Panc1 (cell line): ENCODE results near the genes GPR85, PPP1R3A and TFEC.

- RRBS, 2 experiments: no CpG with 5 or more reads among the region's 4 CpGs
These were observed 5.7 kb downstream of the DNAJB9 start for GRCh38 chr7:108575004-108576074.

DNA sequence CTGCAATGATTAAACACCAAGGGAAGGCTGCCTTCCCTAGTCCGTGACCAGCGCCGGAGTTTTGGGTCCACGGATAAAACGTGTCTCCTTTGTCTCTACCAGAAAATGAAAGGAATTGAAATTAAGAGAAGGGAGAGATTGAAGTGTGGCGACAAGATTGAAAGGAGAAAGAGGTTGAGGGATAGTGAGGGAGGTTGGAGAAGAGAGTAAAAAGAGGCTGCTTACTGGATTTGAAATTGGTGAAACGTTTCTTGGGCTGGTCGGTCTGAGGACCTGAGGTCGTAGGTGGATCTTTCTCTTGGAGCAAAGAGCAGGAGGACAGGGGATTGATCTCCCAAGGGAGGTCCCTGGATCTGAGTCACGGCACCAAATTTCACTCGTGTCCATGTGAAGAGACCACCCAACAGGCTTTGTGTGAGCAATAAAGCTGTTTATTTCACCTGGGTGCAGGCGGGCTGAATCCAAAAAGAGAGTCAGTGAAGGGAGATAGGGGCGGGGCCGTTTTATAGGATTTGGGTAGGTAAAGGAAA lies 1027.2 kb downstream of the DNAJB9 start:
- RRBS, 2 experiments: no CpG with 5 or more reads among the region's 14 CpGs

GRCh38 chr7:110084428-110084812 lies 1006.5 kb upstream of the LRRN3 start:
- RRBS, 2 experiments: no CpG with 5 or more reads among the region's 2 CpGs

- RRBS, 2 experiments: no CpG with 5 or more reads among the region's 8 CpGs
These were observed 404.3 kb upstream of the LRRN3 start for GRCh38 chr7:110686322-110687344.

DNA sequence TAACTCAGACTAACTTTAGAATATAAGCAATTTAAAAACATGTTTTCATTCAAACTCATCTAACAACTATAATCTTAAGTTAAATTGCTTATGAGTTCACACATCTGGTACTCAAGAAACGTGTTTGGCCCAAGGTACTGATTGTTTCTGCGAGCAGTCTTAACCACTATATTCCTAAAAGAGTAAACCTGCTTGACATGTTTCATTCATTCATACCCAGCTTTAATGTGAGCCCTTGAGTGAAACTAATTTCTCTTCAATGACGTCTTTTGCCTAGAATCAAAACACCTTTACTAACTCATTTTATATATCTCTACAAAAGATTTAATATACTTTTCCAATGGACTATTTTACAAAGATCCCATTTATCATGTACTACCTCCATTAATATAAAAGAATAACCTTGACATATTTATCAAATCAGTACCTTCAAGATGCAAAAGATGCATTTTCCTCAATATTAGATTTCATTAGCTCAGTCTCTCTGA lies 38.6 kb downstream of the IMMP2L start:
- RRBS, 2 experiments: no CpG with 5 or more reads among the region's 3 CpGs

- RRBS, 2 experiments: no CpG with 5 or more reads among the region's 9 CpGs
These were observed 1.1 kb downstream of the IFRD1 start for GRCh38 chr7:112451429-112451739.

GRCh38 chr7:112464250-112464561 lies 13.9 kb downstream of the IFRD1 start:
- RRBS, 2 experiments: no CpG with 5 or more reads among the region's 2 CpGs

DNA sequence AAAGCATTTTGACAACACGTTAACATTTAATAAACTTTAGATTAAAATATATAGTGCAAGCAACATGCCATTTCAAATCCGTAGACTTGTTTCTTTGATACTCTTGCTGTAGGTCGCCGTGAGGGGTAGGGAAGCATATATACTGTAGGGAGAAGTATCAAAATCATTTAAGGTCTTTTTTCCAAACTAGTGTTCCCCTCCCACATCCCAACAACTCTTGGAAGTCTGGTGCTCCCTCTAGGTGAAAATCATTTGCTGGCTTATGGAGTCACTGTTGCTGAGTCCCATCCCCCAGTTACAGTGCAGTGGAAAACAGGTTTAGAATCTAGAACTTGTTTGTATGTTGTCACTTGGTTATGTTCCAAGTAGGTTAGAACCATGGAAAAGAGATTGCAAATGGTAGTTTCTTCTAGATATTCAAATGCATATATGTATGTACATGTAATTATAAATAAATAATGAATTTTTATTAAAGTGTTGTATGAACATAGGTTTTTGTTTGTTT lies 4.0 kb upstream of the LSMEM1 start:
- RRBS, 2 experiments: no CpG with 5 or more reads among the region's 4 CpGs

DNA sequence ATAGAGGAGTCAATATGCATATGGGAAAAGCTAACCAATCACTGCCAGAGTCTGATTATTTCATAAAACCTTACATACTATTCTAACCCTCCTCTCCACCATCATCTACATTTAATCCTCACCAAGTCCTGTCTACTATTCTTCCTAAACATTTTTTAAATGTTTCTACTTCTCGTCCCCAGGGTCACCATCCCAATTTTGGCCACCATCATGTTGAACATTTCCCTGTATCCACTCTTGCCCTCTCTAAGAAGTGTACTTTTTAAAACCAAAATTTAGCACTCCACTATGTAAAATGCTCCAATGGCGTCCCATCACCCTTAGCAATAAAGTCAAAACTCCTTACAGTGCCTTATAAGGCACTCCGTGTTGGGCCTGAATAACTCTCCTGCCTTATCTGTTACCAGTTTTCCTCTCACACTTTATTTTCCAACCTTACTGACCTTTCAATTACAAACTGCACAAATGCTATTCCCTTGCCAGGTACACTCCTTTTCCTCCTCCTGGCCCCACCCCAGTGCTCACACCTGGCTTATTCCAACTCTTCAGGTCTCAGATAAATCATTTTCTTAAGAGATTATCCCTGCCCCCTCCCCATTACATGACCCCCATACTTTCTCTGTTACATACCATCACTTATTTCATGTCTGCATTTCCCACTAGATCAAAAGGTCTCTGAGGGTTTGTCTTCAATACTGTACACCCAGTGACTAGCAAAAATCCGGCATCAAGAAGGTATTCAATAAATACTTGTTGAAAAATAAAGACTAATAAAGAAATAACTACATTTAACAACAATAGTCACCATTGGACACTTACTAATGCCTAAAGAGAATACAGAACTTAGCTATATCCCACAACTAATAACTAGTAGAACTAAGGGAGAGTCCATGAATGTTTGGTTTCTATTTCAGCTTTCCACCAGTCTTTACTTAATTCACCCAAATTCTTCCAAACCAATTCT lies 1.3 kb downstream of the TMEM168 start:
- RRBS, 2 experiments: no CpG with 5 or more reads among the region's 4 CpGs

- RRBS, 2 experiments: no CpG with 5 or more reads among the region's 2 CpGs
These were observed 50.9 kb upstream of the BMT2 start for GRCh38 chr7:112990522-112991121.

DNA sequence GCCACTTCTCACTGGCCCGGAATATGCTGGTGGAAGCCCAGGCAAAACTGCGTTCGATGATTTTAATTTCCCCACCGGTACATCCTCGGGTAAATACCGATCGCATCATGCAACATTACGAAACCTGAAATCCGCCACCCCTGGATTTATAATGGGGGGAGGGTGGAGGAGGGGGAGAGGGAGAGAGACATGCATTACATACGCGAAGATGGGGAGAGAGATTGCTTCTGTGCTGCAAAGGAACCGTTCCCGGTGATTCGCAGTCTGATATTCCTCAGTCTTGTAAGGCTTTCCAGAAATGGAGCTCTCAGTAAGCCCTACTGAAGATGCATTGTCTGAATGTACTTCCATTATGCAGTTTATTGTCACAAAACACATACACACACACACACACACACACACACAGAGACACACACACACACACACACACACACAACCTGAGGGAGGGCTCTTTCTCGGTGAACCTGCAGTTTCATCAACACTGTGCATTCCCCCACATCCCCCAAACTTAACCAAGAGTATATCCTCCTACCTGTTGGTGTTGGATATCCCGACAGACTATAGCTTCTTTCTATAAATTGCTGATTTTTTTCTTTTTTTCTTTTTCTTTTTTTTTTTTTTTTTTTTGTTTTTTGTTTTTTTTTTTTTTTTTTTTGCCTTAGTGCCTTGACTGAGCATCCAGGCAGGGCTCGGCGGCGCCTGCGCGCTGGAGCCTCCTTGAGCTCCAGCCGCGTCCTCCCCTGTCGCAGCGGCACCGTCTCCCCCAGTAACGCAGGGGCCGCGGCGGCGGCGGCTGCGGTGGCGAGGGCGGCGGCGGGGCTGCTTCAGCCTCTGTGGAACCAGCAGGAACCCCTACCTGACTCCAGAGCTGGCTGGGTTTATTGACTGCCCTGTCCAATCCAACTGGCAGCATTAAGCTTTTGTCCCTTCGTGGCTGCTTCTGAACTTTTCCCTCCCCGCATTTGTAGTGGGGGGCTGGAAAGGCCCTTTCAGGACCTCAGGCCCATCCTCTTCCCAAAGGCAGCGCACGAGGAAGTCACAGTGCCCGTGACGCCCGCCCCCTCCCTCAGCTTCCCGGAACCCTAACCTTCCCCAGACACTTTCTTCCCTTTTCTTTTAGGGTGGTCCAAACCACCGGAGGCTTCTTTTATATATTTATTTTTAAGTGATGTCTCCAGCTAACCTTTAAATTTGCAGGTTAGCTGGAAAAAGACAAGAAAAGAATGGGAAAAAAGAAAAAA lies at the start of gene GPR85:
Gene GPR85 (minus strand): TSS at position 1,038 of the 1,241 bp plus-strand sequence.
- RRBS, 2 experiments: 30 to 40% methylated on average over 3 of the region's 46 CpGs

GRCh38 chr7:113742790-113743516 lies 175.9 kb downstream of the PPP1R3A start:
- RRBS, 2 experiments: no CpG with 5 or more reads among the region's 37 CpGs

- RRBS, 2 experiments: no CpG with 5 or more reads among the region's 6 CpGs
These were observed at the start of gene PPP1R3A for GRCh38 chr7:113918537-113919413. Gene PPP1R3A, minus strand, starts transcription at chr7:113919009.

DNA sequence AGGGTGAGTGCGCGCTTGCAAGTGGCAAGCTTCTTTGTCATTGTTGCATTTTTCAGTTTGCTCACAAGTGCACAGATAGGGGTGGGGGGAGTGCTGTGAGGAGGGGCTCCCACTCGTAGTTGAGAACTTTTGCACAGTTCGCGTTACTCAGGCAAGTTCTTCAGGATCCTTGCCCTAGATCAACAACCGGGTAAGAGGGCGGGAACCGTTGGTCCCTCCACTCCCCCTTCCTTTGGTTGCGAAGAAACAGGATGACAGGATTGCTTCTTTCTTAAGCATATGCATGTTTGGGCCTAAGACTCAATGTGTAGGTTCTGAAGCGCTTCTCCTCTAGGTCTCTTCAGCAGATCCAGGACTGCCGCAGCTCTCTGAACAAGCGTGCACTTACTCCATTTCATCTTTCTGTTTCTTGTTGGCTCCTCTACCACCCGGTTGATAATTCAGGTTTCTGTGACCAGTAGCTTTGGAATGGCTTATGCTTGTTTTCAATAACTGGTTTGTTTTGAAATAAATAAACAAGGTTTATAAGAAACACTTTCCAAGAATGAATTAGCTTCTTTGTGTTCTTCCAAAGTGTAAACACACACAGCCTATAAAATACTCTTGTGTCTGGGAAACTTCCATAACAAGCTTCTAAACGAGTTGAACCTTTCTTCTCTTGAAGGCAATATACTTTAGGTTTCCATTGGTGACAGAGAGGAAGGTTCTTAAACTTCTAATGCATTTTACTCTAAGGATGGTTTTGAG lies 1.4 kb downstream of the MDFIC start:
- RRBS, 2 experiments: no CpG with 5 or more reads among the region's 14 CpGs

DNA sequence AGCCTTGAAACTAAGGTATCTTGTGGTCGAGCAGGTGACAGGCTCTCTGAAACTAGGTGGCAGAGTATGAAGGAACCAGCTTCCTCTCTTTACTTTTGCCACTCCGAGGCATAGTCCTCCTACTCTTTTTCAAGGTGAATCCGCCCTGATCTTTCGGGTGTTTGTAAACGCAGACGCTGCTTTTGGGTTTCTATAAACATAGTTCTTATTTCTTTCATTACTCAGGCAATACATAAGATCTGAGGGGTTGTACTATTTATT lies 9.9 kb downstream of the MDFIC start:
- RRBS, 2 experiments: no CpG with 5 or more reads among the region's 6 CpGs

- RRBS, 2 experiments: no CpG with 5 or more reads among the region's 2 CpGs
These were observed 166.9 kb downstream of the MDFIC start for GRCh38 chr7:115088866-115089205.

DNA sequence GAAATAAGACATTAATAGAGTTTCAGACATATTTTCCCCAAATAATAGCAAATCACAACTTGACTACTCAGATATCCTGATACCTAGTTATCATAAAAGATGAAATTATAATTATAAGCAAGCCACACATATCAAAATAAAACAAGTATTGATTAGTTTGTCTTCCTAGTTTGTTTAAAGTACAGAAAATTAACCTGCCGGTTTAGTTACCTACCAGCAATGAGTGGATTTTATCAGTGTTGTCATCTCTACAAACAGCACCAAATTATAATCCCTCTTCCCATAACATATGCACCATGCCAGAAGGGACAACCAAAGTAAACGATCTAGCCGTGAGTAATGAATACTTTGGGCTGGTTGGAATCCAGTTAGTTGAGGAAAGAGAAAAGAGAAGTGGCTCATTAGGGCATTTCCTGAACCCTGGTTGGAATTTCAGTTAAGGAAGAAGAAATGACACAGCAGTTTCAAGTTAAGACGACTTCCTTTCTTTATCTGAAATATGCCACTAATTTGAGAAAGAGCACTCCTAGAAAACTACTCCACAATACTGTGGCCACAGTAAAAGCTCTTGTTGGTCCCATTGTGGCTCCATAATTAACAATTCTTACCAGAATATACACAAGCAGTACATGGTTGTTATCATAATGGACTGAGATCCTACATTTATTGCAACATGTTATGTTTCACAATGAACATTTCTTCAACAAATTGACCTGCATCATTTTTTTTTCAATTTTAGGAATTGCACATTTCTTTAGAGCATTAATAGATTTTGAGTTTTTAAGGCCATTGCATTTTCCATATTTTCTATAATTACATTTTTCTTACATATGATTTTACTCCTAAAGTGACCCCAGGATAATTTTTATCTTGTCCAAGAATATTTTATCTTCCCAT lies at the start of gene TFEC:
Gene TFEC (minus strand): TSS at position 345 of the 897 bp plus-strand sequence.
- RRBS, 2 experiments: no CpG with 5 or more reads among the region's 4 CpGs